HT1080 (cell line): ENCODE data around the gene ARL5C.

GRCh38 chr17:38606888-38607465, 1.2 kb upstream of the SRCIN1 start:
RAMPAGE:
- cytosol, long total RNA = no peak
- long total RNA = no peak
- nucleus, long total RNA = no peak

GRCh38 chr17:38738341-38739247, 8.5 kb downstream of the CISD3 start:
RAMPAGE:
- cytosol, long total RNA = no peak
- long total RNA = no peak
- nucleus, long total RNA = no peak

DNA sequence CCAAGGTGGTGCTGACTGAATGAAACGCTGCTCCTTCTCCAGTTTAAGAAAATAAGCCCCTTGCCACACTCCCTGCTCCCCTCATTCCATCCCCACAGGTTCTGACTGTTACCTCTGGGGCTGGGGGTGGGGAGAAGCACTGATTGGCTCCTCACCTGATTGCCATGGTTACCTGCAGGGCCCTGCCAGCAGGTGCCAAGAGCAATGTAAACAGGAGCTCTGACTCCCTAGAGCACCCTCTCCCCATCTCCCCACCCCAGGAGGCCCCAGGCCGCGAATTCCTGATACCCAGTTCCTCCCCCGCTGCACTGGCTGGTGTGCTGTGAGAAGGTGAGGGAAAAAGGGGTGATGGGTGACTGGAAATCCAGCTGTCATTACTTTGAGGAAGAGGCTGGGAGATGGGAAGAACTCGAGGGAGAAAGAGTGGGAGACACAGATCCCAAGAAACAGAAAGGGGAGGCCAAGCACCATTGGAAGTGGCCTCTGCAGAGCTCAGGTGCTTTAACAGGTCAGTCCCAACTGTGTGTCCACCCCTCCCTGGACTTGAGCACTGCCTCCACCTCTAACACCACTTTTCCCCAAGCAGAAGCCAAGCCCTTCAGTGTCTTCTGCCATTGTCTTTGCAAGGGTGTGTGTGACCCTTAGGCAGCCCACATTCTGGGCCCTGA, 4.5 kb downstream of the PCGF2 start:
RAMPAGE:
- cytosol, long total RNA = no peak
- long total RNA = no peak
- nucleus, long total RNA = no peak

RAMPAGE:
- cytosol, long total RNA = no peak
- long total RNA = no peak
- nucleus, long total RNA = no peak
These were observed 607 bp upstream of the PCGF2 start for GRCh38 chr17:38748723-38749162.

GRCh38 chr17:38751681-38752069, 866 bp upstream of the PSMB3 start:
RAMPAGE:
- cytosol, long total RNA = no peak
- long total RNA = no peak
- nucleus, long total RNA = no peak

RAMPAGE:
- cytosol, long total RNA = no peak
- long total RNA = no peak
- nucleus, long total RNA = no peak
These were observed 20.0 kb downstream of the PIP4K2B start for GRCh38 chr17:38779315-38779761.

DNA sequence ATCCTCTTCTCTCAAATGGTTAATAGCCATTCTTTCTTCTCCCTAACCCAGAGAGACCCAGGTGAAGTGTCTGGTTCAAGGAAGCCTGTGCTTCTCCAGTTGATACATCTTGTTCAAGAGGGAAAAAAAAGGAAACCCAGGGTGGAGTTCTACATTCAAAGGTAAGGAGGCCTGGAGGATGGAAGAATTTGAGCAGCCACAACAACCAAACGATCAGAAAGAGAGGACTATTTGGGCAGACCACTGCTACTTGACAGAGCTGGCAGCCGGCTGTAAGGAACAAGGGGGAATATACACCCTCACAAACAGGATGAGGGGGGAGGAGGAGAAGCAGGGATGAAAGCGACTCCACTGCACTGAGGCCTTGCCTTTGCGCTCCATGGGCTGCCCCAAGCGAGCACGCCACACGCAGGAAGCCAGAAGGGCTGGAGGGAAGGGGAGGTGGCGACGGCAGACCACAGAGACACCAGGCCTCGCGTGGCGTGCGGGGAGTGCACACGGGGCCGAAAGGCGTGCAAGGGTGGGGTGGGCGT, 680 bp downstream of the PIP4K2B start:
RAMPAGE:
- cytosol, long total RNA = no peak
- long total RNA = no peak
- nucleus, long total RNA = no peak

DNA sequence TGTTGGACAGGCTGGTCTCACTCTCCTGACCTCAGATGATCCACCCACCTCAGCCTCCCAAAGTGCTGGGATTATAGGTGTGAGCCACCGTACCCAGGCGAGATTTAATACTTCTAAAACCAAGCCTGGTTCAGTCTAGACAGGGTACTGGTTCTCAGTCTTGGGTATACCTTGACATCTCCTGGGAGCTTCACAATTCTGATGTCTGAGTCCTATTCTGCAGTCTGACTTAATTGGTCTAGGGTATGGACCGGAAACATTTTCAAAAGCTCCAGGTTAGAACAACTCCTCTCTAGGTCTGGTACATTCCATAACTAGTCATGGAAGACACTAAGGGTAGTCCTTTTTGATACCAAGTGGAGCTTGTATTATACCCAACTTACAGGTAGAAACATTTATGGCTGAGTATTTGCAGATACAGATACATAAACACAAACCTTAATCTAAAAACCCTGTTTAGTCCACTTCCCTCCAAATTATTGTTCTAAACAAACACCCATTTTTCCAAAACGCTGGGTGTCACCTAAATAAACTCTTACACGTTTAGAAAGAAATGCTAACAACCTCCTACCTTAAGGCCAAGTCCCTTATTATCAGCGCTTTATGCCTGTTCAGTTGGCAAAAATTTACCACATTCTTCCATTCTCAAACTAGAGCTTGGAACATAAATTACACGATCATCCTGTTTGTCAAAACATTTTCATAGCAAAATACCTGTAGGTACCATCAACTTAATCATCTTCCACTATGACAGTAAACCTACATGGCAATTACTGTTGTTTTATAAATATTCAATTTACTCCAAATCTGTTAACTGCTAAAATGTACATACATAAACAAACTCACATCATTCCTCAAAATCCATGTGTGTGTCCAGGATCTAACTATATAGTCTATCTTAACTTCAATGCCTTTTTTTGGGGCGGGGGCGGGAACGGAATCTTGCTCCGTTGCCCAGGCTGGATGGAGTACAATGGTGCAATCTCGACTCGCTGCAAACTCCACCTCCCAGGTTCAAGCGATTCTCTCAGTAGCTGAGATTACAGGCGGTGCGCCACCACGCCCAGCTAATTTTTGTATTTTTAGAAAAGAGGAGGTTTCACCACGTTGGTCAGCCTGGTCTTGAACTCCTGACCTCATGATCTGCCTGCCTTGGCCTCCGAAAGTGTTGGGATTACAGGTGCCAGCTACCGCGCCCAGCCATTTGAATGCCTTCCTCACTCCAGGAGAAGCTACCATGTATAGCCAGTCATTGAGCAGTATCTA, 4.7 kb downstream of the RPL23 start:
RAMPAGE:
- cytosol, long total RNA = no peak
- long total RNA = no peak
- nucleus, long total RNA = no peak

RAMPAGE:
- cytosol, long total RNA = no peak
- long total RNA = no peak
- nucleus, long total RNA = no peak
These were observed 3.5 kb downstream of the RPL23 start for GRCh38 chr17:38849776-38850623.

GRCh38 chr17:38867129-38867788, 2.6 kb upstream of the LASP1 start:
RAMPAGE:
- cytosol, long total RNA = no peak
- long total RNA = no peak
- nucleus, long total RNA = no peak

DNA sequence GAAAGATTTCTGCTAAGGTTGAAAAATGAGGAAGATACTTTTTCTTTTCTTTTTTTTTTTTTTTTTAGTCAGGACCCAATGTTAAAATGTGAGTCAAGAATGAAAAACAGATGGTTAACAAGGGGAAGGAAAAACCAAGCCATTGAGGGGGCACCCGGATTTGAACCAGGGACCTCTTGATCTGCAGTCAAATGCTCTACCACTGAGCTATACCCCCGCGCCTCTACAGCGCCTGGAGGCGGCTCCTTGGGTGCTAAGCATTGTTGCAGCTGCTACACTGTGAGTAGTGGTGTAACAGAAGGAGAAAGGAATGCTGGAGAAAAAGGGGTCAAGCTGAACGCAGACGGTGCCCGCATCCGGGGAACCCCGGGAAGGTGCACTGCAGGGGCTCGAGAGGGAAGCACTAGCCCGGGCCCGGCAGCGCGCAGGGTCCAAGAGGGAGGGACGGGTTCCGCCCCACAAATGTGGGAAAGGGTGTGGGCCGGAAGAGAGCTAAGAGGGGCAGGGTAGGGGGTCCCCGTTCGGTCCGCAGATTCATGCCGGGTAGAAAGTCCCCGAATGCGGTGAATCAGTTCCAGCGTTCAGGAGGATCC, 615 bp upstream of the LASP1 start:
RAMPAGE:
- cytosol, long total RNA = no peak
- long total RNA = no peak
- nucleus, long total RNA = no peak

RAMPAGE:
- cytosol, long total RNA = no peak
- long total RNA = no peak
- nucleus, long total RNA = no peak
These were observed 15.2 kb downstream of the LASP1 start for GRCh38 chr17:38884918-38885505.

GRCh38 chr17:38898608-38899639, 29.1 kb downstream of the LASP1 start:
RAMPAGE:
- cytosol, long total RNA = no peak
- long total RNA = no peak
- nucleus, long total RNA = no peak

DNA sequence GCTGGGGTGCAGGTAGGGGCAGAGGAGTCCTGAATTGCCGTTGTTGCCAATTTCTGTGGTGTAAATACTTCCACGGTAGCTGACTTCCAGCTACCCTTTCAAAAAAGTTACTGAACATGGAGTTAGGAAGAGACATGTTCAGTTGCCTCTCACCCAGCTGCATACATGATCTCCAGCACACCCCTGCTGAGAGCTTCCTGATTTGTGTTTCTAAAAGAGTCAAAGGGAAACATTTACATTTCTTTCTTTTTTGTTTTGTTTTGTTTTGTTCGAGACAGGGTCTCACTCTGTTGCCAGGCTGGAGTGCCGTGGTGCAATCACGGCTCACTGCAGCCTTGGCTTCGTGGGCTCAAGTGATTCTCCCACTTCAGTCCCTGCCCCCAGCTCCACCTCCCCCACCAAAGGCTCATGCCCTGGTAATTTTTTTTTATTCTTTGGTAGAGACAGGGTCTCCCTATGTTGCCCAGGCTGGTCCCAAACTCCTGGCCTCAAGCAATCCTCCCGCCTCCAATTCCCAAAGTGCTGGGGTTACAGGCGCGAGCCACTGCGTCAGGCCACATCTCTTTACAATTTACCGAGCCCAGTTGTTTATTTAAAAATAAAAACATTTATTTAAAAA, 58.5 kb downstream of the PLXDC1 start:
RAMPAGE:
- cytosol, long total RNA = no peak
- long total RNA = no peak
- nucleus, long total RNA = no peak

DNA sequence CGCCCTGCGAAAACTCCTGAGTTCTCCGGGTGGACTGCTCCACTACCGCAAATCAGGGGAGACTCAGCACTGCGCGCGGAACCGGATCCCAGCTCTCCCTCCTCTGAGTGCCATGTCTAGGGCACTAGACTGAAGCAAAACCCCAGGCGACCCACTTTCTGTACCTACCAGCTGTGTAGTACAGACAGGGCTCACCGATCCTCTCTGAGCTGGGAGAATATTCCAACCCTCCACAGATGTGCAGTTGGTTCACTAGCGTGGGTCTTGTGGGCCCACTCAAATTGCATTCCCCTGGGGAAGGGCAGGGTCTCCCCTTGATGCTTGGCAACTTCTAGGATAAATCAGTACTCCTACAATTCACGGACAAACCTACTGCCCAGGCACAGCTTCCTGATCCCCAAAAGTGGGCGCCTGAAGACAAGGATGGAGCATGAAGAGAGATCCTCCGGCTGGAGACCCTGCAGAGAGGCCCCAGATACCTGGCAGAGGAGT, at the start of gene ARL5C:
TSS of gene ARL5C (minus strand) at position 131 of the 492 bp plus-strand sequence.
RAMPAGE:
- cytosol, long total RNA = no peak
- long total RNA = no peak
- nucleus, long total RNA = no peak

GRCh38 chr17:39174590-39175367, 8.8 kb upstream of the ARL5C start:
RAMPAGE:
- cytosol, long total RNA = no peak
- long total RNA = no peak
- nucleus, long total RNA = no peak

DNA sequence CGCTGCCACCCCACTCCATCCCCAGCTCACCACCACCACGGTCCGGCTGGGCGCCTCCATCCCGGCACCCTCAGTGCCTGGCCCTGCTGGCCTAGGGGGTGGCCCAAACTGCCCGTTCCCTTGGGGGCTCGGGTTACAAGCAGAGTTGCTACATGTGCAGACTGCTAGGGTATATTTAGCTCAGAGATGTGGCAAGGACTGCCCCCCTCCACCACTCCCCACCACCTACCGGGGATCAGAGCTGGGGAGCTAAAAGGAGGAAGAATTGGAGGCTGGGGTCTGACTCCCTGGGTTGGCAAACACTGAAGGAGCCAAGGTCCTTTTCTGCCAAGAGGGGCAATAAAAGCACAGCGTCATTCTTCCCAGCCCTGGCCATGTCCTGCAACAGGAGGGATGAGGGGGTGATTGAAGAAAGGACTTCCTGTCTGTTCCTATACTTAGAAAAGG, 4.0 kb downstream of the CACNB1 start:
RAMPAGE:
- cytosol, long total RNA = no peak
- long total RNA = no peak
- nucleus, long total RNA = no peak

RAMPAGE:
- cytosol, long total RNA = no peak
- long total RNA = no peak
- nucleus, long total RNA = no peak
These were observed 12.1 kb downstream of the RPL19 start for GRCh38 chr17:39212162-39212650.

GRCh38 chr17:39462964-39463262, 1.6 kb downstream of the CDK12 start:
RAMPAGE:
- cytosol, long total RNA = no peak
- long total RNA = no peak
- nucleus, long total RNA = no peak

RAMPAGE:
- cytosol, long total RNA = no peak
- long total RNA = no peak
- nucleus, long total RNA = no peak
These were observed 64.6 kb downstream of the CDK12 start for GRCh38 chr17:39525660-39526541.